A172 (cell line): ENCODE measurements around a stretch of chr6.

GRCh38 chr6:106859623-106860143, 114.8 kb downstream of the CD24 start:
- RAMPAGE, long total RNA, result no peak

GRCh38 chr6:107118879-107119434, 3.6 kb upstream of the BEND3 start:
- RAMPAGE, long total RNA, result no peak

- RAMPAGE, long total RNA, result no peak
These were observed 53.8 kb upstream of the BEND3 start for GRCh38 chr6:107169048-107169567.

GRCh38 chr6:107363403-107364041, 95.8 kb downstream of the PDSS2 start:
- RAMPAGE, long total RNA, result no peak

- RAMPAGE, long total RNA, result no peak
These were observed 165.0 kb downstream of the SCML4 start for GRCh38 chr6:107658932-107659625.

DNA sequence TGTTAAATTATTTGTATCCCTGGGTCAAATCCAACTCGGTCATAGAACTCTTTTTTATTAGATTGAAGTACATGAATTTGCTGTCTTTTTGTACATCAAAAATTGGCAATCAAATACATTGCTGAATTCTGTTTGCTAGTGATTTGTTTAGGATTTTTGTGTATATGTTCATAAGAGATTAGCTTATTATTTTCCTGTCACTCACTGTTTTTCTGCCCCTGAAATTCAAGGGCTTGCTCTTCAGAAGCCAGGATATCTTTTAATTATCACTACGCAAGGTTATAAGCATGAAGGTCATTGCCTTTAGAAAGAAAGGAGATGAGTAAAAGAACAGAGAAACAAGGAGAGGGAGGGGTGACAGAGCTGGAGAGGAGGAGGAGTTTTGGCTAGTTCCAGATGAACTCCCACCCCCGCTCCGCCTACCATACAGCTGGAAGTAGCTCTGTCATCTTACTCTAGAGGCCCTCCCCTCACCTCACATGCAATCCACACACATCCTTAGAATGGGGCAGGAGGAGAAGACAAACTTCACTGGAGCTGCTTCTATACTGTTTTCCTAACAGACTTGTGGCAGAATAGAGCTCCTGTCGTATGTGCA, 144.8 kb downstream of the SCML4 start:
- RAMPAGE, long total RNA, result no peak

DNA sequence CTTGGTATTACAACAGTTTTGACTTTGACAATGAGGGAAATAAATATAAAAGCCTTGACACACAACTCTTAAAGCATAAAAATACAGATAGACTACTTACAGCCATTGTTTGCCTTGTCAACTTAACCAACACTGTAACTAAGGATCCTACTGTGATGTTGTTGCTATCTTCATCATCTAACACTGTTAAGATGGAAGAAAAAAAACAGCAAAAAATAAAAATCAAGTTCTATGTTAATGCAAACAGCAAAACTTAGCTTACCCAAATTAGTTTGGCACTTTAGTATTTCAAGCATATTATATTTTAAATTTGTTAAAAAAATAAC, 60.5 kb downstream of the SEC63 start:
- RAMPAGE, long total RNA, result no peak

DNA sequence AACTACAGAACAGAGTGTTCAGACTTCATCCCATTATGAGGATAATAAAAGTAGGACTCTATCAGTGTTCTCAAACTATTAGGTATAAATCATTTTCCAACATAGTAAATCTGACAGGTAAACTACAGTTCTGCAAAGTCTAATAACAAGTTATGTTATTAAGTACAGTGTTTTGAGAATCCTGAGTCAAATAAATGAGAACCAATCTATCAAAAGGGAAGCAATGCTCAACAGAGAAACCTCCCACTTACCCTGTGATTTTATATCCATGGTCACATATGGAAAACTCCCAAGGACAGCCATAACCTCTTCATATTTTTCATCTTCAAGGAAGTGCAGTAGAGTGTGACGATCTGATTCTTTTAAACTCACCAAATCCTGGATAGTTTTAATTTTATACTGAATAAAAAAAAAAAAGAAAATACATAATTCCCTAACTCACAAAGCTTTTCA, 56.9 kb downstream of the SEC63 start:
- RAMPAGE, long total RNA, result no peak

DNA sequence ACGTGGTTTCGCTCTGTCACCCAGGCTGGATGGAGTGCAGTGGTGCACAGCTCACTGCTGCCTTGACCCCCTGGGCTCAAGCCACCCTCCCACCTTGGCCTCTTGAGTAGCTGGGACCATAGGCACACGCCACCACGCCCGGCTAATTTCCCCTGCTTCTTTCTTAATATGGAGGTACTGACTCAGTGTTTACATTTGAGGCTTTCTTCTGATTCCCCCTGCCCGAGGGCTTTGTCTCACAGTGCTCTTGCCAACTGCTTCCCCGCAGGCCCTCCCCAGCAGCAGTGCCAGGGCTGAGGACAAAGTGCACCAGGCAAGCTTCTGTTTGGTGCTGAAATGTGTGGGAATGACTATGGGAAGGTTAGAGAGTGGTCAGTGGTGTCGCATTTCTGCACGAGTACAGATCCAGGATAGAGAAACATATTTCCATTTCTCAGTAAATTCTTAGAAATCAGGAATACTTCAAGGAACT, 34.8 kb downstream of the NR2E1 start:
- RAMPAGE, long total RNA, result no peak

- RAMPAGE, long total RNA, result no peak
These were observed 669 bp downstream of the SNX3 start for GRCh38 chr6:108260061-108260680.

- RAMPAGE, long total RNA, result no peak
These were observed 2.2 kb upstream of the FOXO3 start for GRCh38 chr6:108558579-108558792.

DNA sequence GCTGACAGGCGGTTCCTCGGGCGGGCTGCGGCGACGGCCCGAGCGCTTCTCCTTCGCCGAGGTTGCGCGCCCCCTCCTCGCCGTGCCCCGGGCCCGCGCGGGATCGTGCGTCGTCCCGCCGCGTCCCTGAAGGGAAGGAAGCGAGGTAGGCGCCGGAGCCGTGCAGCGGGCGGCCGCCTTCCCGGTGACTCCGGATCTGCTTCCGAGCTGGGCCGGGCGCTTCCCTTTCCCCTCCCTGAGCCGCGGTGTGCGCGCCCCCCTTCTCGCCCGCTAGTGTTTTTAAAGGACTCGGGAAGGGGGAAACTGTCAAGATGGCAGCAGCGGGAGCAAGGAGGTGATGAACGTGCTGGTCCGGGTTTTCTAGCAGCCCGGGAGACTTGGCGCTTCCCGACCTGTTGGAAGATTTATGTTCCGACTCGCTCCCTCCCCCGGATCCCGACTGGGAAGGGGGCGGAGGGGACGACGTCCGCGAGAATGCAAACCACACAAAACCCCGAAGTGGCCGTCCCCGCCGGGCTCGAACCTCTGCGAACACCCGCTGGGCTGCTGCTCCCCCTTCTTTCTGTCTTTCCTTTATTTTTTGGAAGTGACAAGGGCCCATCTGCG, 743 bp upstream of the FOXO3 start:
- RAMPAGE, long total RNA, result no peak

GRCh38 chr6:108571338-108571908, 10.7 kb downstream of the FOXO3 start:
- RAMPAGE, long total RNA, result no peak

DNA sequence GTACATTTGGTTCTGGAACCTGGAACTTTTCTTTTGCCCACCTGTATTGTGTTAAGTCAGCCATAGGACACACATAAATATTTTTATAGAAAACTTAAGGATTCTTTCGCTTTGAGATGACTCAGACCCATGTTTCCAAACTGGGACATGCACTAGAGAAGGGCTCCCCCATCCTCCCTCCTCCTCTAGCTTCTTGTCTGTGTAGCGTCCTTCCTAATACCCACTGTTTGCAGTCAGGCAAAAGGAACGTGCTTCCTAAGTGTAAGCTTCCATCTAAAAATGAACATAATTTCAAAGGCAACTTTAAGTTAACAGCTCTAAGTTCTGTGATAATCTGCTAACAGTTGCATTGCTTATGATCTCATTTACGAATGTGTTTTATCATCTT, 27.1 kb downstream of the FOXO3 start:
- RAMPAGE, long total RNA, result no peak

DNA sequence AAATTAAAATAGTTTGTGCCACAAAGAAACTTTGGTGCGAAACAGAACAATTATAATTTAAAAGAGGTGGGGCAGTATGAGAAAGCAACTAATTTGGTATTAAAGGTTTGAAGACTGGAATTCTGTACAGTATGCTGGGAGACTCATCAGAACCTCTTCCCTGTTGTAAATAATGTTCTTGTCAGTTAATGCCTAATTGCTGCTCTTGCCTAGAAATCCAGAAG, 45.2 kb downstream of the FOXO3 start:
- RAMPAGE, long total RNA, result no peak

GRCh38 chr6:108689119-108689742, 128.5 kb downstream of the FOXO3 start:
- RAMPAGE, long total RNA, result no peak

- RAMPAGE, long total RNA, result no peak
These were observed 110.3 kb upstream of the ARMC2 start for GRCh38 chr6:108737816-108738417.

DNA sequence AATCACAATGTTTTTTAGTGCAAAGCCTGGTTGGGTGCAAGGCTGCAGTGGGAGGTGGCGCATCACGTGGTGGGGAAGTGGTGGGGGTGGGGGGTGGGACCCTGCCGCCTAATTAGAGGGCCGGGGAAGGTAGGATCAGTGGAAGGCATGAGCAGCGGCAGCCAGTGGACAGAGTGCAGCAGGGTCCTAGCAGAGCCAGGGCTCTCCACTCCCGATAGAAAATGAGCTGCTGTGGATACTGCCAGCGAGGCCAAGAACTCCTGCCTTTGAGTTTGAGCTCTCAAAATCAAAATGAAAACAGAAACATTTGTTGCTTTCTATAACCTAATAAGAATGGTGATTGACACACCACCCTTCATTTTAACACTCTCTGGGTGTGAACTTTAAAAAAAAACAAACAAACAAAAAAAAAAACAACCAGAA, 8.9 kb upstream of the ARMC2 start:
- RAMPAGE, long total RNA, result no peak

DNA sequence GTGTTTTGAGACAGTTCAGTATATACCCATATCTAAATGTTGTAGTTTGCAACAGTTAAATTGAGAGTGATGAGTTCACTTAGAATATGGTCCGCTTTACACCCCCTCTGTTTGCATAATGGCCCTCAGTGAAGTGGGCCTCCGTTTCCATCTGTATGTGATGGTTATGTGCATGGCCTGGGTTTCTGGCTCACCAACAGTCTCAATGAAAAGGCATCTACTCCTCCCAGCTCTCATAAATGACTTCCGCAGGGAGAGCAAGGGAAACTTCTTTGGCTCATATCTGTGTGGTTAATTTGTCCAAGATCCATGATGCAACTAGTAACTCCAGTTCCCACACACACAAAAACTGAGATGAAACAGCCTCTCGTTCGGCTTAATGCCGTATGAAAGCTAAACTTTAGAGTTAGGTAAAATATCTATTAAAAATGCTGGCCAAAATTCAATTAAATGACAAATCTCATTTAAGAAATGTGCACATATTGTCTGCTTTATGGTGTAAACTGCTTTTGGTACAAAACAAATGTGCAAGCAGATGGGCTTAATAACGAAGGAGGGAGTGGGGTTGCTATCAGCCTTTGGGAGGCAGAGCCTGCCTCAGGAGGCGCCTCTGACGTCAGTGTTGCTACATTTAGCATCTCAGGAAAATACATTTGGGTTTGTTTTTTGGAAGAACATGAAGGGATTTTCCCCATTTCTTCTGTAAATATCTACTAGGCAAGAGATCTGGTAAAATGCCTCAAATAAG, 96.6 kb downstream of the ARMC2 start:
- RAMPAGE, long total RNA, result no peak

DNA sequence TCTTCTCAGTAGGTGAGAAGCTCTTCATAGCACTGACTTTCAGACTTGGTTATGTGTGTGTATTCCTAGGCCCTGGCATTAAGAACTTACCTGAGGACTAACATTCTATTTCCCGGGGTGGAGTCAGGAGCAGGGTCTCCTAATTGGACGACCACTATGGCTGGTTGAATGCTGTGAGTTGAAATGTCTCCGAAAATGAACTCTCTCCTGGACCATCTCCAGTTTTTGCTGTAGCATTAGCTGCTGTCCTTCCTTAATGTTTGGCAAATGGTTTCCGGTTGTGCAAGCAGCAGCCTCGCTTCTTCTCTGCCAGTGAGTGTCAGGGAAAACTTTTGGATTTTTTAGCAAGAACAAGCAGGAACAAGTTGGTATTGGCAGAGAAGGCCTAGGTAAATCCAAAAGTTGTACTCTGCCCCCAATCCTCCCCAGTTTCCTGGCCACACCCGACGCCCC, 103.1 kb downstream of the ARMC2 start:
- RAMPAGE, long total RNA, result no peak